Left common carotid artery plus branches (tissue), 1 donor: ENCODE results near the genes FMR1, IDS, MAGEA9, EOLA2 and HMGB3.

- PRO-cap: no peak
Measured at GRCh38 chrX:147877557-147878223, 34.0 kb upstream of the FMR1 start.

- PRO-cap: bidirectional peak, plus-strand start at chrX:147912080, minus-strand start at chrX:147911774; unidirectional peak, plus-strand start at chrX:147912171
Measured at GRCh38 chrX:147911827-147912978, at the start of gene FMR1. Gene FMR1 (plus strand): TSS chrX:147911919.

GRCh38 chrX:147949222-147950255 lies 31.6 kb upstream of the FMR1NB start:
- PRO-cap: no peak

DNA sequence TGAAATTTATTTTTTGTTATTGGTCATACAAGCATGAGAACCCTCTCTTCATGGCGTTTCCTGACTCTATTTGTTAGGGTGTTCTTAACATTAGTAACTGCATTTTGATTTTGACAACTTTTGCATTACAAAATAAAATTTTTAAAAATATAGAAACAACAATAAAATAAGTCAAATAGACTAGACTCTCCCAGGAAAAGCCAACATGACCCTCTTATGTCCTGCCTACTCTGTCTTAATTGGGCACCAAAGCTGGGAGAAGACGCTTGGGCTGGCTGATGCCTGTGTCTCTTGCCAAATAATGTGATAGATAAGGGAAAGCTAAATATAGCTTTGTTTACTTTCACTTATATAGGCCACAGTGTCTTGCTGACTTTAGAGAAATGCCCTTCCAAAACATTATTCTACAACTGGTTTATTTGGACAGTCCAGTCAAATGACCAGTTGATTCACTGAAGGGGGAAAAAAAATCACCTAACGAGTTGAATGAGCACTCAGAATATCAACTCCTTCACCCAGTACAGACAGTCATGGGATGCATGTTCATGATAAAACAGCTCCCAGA lies 54.2 kb downstream of the FMR1NB start:
- PRO-cap: no peak

- PRO-cap: no peak
Measured at GRCh38 chrX:149495167-149495548, 9.9 kb downstream of the IDS start.

DNA sequence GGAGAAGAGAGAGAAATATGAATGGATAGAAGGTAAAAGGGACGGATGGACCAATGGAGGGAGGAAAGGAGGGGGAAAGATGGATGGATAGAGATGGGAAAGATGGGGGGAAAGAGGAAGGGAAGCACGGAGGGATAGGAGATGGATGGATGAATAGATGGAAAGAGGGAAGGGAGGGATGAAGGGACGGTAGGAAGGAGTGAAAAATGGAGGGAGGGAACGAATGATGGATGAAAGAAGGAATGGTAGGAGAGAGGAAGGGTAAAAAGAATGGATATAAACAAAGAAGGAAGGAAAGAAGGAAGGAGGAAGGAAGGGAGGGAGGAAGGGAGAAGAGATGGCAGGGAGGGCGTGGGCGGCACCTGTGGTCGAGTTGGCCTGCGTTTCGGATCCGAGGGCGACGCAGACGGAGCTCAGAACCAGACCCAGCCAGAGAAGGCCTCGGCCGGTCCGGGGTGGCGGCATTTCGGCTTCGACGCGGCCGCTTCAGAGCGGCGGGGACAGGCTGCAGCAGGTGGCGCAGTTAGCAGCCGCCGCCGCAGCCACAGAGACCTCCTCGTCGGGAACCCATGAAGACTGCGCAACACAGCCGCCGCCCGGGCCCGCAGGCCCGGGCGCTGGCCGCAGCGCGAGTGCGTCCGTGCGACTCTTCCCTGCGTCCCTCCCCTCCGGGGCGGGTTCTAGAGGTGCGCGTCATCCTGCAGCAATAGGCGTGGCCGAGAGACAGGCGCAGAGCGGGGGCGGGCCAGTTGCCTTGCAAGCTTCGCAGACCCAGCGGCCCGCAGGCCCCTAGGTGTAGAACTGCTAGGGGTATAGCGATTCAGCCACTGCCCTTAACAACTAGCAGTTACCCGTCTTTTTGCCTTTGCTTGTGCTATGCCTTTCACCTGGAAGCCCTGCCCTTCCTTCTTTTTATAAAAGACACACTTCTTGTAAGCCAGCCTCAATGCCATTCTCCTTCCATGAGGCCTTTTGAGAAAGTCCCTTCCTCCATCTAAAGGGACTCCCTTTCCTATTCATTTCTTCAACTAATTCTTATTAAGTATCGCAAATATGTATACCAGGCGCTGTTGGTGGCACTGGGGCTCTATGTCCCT lies at the start of gene IDS:
Gene IDS (minus strand): TSS at position 634 of the 1,097 bp plus-strand sequence.
- PRO-cap: unidirectional peak, minus-strand start at position 619 of the sequence

DNA sequence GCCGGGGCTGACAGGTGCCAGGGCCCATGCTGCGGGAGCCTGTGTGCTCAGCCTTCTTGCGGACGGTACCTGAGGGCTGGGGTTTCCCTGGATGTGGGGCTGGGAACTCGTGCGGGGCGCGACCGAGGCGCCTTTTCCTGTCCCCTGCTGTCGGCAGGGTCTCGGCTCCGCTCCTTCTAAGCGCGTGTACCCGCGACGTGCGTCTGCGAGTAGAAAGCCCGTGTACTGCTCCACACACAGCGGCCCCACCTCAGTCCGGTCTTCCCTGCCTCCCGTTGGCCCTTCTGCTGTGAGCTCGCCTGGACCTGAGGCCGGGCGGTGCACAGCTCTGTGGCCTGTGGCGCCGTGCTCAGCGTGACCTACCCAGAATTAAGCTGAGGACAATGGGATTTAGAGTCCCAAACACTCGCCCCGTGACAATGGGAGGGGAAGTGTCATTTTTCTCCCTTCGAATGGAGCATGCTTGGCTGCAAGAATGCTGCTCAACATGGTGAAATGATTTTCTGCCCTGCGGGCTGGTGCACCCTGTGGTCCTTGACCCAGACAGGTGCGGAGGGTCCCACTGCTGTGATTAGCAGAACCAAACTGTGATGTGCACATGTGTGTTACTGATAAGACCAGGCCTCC lies 580 bp downstream of the EOLA1 start:
- PRO-cap: no peak

GRCh38 chrX:149605353-149606034 lies 10.4 kb upstream of the HSFX2 start:
- PRO-cap: no peak

DNA sequence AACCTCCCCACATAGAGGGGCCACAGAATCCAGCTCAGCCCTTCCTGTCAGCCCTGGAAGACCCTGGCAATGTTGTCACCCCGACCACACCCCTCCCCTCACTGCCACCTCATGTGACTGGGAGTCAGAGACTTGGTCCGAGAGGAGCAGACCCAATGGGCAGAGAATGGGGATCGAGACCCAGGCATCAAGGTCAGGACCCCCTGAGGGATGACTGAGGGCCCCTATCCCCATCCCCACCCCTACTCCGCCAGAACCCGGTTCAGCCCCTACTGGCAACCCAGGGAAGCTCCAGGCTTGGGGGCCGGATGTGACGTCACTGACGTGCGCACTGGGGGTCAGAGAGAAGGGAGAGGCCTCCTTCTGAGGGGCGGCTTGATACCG lies at the start of gene MAGEA9:
Gene MAGEA9 (plus strand): TSS at position 325 of the 384 bp plus-strand sequence.
- PRO-cap: no peak

DNA sequence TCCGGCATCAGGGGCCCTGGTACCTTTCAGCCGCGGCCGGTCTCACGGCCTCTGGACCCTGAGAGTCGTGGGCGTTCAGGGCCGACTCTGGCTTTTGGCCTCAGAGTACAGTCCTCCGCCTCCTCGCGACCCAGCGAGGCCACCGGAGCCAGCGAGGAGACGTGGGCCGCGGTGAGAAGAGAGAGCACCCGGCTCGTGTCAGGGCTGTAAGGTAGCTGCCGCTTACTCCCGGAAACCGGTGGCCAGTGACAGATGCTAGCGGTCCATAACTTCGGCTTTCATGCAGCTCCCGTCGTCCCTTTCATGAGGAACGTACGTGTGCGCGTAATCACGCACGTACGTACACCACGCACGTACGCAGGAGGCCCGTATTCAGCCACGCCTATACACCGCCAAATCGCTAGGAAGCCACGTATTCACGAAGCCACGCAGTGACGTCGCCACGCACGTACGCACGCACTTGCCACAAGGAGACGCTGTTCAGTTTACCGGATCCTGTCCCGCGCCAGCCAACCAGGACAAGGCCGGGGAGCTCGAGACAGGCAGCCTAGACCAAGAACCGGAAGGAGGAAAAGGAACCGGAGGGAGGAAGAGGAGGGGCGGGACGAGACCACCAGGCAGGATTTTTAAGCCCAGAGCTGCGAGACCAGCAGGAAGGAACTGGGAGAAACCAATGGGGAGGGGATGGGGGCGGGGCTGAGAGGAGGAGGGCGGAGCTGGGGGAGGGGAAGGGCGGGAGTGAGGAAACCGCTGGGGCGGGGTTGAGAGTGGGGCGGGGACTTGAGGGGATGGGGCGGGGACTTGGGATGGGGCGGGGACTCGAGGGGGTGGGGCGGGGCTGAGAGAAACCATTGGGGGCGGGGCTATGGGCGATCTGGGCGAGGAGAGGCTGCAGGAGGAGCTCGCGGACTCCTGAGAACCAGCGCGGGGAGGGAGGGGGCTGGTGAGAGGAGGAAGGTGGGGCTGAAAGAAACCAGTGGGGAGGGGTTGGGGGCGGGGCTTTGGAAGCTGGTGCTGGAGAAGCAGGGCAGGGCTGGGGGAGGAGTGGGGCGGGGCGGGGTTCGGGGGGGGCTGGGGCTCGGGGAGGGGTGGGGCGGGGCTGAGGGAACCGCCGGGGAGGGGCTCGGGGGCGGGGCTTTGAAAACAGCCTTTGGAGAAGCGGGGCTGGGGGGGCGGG lies at the start of gene EOLA2:
Gene EOLA2 (minus strand): TSS at position 322 of the 1,177 bp plus-strand sequence.
- PRO-cap: bidirectional peak, plus-strand start at position 571 of the sequence, minus-strand start at position 305 of the sequence

DNA sequence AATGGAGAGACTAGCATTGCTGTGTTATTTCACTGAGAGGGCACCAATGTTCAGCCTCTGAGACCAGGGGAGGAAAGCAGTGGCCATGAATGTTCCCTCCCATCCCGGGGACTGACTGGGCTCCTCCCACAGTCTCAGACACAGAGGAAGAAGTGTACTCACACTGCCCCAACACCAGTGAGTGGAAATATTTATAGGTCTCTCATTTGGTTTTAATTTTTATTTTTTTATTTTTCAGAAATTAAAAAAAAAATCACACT lies 25.1 kb upstream of the EOLA2 start:
- PRO-cap: no peak

DNA sequence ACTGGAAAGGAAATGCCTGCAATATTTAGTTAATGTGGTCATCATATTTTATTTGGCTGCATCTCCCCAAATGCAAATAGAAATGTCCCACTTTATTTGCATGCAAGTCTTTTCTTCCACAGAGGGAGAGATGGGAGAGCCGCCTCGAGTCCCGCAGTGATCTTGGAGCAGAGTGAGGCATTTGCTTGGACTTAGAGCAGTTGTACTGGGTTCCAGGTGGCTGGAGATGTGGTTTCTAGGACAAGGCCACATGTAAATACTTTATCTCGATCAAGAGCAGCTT lies 146.6 kb upstream of the EOLA2 start:
- PRO-cap: unidirectional peak, plus-strand start at position 121 of the sequence

DNA sequence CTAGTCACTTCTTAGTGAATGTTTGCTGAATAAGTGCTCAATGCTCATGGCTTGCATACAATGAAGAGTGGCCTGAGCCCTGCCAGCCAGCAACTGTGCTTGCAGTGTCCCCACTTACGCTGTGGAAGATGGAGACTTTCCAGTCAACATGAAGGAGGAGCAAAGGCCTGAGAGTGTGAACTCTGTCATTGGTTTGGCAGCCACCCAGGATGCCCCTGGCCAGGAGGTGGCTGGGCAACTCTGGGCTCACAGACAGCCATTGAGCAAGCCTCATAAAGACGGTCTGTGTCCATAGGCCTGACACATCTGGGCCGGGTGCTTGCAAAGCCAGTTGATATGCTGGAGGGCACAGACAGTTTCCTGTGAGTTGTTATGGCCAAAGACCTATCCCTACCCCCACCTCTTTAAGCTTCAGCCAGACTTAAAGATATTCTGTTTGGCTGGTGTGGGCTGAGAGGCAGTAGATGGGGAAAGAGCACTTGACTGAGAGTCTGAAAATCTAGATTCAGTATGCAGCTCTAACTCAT lies 72.0 kb upstream of the MAMLD1 start:
- PRO-cap: no peak

DNA sequence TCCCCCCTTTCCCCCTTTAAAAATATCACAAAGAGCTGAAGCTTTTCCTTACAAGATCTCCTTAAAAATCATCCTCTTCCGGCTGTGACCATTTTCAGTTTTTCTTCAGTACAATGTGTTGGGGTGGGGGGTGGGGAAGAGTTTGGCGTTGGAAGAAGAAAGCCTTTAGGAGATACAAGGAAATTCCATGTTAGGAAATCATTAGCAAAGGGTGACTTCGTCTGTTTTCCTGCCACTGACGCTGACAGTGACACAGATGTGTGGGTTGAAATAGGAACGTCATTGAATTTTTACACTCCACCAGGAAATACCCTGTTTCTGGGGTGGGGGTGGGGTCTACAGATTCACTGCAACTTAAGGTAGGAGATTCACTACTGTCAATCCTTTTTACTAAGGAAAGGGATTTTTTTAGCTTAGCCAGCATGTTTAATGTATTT lies 3.8 kb downstream of the MAMLD1 start:
- PRO-cap: no peak

DNA sequence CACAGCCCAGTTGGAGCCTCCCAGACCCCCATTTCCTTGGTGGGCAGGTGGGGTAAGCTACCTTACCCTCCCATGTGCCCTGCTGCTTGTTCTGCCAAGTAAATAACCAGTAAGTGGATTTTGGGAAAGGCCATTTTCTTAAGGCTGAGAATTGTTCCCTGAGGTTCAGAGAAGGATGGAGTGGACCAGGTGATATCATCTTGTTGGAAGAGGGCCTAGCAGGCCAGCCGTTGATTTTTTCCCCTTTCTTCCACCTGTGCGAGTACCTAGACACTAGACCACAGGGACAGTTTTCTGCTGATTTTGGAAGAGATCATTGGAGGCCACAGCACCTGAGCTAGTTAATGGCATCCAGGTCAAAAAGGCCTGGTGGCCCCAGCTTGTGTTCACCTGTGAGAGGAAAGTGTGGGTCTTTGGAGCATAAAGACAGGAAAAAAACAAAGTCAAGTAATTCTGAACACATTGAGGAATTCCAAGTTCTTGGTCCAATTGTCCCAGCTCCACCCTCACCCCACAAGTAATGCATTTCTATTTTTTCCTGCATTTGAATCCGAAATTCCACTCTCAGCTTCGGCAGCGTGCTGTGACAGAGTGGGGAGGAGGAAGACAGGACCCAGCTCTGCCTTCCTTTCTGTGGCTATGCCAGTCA lies 8.2 kb downstream of the MAMLD1 start:
- PRO-cap: no peak

- PRO-cap: no peak
Measured at GRCh38 chrX:150575151-150575948, 6.9 kb downstream of the MTM1 start.

DNA sequence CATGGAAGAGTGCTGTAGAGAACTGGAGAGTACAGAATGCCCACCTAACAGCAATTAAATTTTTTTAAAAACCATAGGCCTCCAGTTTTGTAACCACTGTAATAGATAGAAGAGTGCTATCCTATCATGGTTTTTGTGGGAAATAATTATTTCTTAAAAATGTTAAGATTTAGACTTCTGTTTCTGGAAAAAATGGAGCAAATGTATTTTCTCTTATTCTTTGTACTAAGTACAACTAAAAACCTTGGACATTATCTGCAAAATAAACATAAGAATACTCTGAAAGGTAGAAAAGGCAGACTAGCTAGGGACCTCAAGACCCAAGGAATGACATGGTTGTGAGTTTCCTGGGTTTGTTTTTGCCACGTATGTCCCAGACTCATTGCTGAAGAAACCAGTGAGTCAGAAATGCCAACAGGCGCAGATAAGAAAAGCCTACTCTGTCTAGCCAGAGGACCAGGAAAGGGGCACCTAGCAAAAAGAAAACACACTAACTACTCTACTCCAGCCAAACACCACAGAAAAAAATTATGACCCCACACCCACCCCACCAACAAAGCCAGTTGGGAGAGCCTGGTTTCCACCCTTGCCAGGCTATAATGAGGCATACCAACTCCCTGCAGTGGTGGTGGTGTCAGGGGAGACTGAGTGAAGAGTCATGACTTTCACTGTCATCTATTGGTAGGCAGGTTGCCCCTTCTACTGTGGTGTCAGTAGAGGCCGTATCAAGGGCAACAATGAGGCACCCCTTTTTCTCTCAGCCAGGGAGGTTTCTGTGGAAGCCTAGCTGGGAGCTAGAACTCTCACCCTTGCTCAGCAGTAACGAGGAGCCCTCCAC lies 10.8 kb downstream of the MTMR1 start:
- PRO-cap: no peak

- PRO-cap: no peak
Measured at GRCh38 chrX:150763747-150764136, 70.5 kb downstream of the MTMR1 start.

DNA sequence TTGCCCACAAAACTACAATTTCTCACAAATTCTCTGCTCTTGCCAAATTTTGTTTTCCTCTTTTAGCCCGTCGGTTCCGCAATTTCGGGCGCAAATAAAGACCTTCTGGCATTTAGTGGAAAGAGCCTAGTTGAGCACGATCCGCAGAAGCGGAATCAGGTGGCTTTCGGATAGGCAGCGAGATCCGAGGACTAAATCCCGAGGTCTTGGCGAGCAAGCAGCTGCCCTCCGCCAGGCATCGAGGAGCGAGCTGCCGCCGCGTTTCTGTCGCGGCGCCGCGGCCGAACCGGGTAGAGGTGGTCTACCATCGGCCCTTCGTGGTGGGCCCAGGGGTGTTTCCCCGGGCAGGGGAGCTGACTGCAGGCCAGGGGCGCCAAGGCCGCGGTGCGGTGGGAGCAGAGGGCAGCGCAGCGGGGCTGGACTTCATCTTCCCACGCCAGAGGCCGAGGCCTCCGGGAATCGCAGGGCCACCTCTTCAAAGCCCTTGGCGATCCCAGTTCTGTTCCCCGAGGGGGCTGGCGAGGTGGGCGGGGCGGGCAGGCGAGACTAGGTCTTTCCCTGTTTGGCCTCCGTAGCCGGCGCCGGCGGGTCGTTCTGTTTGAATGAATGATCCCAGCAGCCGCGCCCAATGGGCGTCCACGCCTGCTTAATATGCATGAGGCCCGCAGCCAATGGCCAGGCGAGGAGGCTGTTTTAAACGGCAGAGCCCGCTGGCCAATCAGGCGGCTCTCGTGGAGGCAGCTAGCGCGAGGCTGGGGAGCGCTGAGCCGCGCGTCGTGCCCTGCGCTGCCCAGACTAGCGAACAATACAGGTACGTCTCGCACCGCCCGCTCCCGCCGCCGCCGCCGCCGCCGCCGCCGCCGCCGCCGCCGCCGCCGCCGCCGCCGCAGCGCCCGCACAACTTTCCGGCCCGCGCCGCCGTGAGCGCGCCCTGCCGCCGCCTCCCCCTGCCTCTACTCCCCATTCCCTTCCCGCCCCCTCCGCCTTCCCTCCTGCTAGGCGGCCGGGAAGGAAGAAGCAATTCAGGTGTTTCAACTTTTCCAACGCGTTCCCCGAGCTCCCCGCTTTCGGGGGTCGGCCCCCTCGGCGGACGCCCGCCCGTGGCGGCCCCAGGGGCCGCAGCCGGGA lies at the start of gene HMGB3:
Gene HMGB3 (plus strand): TSS at position 770 of the 1,128 bp plus-strand sequence.
- PRO-cap: no peak

DNA sequence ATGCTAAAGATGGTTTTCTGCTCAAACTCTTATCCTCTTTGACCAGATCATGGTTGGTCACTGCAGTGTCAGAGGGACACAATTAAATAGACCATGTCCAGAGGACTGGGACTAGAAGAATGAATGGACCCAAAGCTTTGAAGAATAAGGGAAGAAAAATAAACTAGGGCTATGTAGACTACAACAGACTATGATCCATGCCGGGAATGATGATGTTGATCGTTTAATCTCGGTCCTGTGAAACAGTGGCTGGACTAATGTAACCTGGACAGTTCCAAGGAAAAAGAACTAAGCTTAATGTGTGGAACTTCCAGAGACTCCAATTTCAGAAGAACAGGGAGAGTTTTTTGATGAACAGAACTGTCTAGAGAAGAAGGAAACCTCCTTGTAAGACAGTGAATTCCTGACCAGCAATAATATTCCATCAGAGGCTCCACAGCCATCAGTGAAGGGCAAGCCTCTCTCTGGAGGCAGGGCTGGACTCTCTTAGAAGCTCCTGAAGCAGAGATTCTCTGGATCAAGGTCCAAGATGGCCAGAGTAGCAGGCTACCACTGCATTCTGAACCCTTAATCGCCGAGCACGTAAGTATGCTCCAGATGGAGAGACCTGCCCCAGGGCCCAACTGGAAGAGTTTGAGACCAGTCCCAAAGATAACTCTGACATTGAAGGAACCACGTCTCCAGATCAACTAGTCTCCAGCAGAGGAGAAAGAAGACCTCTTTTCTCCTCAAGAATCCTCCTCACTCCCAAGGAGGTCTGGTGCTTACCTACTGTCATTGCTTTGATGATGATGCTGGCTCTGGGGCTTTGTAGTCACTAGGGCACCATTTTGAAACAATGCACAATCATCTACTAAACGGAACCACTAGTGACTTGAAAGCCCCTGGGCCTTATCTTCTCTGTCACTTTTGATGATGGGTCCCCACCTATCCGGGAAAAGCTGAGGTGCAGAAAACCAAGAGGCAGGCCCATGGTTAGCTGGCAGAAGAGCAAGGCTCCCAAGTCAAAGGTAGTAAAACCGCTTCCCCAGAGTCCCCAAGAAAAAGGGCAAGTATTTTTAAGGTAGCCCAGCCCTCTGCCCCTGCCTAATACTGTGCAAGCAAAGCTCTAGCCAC lies 16.3 kb downstream of the GABRE start:
- PRO-cap: no peak